ENCODE results near the genes AIDA and CAPN2.

- PRO-cap: unidirectional peak, plus-strand start at chr1:221335914
These were observed 405.8 kb downstream of the DUSP10 start for GRCh38 chr1:221335785-221336723.

DNA sequence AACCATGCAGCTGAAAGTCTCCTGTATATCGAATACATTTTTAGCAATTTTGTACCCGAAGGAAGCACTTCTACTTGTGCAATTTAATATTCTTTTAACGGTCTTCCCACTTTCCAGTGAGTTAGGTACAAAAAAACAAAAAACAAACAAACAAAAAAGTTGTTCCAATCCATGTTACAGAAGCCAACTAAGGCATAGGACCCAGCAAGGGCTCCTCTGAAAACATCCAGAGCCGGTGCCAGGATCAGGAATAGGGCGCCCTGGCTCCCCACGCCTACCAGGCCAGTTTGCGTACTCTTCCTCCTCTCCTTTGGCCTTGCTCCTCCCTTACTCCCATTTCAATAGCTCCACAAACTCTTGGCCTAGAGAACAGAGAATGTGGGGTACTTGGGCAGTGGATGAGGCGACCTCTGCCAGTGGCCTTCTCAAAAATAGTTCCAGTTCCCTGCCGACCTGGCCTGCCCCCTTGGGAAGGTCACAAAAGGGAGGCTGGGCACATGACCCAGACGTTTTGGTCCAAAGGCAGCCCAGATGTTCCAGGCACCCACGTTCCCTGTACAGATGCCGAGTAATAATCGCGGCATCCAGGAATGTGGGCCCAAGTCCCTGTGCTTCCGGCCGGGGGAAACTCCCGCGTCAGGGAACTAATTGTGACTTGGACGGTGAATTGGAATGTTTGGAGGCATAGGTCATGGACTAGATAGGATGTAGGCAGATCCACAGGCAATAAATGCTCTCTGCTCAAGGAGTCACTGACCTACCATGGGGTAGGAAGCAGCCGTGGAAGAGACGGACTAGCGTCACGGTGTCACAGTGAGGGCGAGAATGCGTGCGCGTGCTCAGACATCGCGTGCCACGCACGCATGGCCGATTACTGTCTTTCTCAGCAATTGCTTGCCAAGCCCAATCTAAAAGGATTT lies 178.6 kb downstream of the DUSP10 start:
- PRO-cap: no peak

GRCh38 chr1:221698841-221699407 lies 43.0 kb downstream of the DUSP10 start:
- PRO-cap: no peak

- PRO-cap: no peak
These were observed 40.2 kb downstream of the DUSP10 start for GRCh38 chr1:221701574-221702214.

DNA sequence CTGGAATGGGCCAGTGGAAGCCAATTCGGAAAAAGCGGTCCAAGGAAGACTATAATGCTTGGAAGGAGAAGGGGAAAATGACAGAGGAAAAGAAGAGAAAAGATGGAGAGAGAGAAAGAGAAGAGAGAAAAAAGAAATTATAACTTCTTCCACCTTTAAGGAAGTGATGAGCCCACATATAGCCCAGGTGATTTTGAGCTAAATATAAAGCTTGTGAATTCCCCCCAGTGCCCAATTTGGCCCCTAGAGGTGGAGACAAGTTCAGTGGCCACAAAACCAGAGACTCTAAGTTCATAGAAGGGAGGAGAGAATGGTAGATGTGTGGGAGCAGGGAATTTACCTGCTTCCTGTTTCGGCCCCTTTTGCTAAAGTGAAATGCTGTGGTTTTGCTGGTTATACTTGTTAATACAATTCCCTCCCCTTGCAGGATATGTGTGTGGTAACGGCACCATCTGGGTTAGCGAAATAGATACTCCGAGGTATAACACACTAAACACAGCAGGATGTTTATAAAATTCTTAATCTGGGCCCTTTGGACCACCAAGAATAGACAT lies 35.8 kb upstream of the DUSP10 start:
- PRO-cap: no peak

- PRO-cap: no peak
These were observed 67.7 kb upstream of the DUSP10 start for GRCh38 chr1:221809529-221809969.

GRCh38 chr1:221937611-221937996 lies 195.7 kb upstream of the DUSP10 start:
- PRO-cap: no peak

- PRO-cap: no peak
These were observed 320.0 kb upstream of the DUSP10 start for GRCh38 chr1:222061620-222062571.

- PRO-cap: no peak
These were observed 329.3 kb upstream of the DUSP10 start for GRCh38 chr1:222071137-222071649.

DNA sequence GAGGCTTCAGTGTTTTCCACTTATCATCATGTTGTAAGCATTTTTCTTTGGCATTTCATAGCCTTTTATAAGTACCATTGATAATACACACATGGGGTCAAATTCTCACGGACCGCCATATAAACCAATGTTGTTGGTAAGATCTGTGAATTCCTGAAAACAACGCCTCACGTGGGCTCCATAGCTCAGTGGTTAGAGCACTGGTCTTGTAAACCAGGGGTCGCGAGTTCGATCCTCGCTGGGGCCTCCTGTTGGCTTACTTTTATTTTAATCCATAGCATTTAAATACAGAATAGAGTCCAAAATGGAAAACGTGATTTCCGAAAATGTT lies 83.1 kb downstream of the HHIPL2 start:
- PRO-cap: no peak

DNA sequence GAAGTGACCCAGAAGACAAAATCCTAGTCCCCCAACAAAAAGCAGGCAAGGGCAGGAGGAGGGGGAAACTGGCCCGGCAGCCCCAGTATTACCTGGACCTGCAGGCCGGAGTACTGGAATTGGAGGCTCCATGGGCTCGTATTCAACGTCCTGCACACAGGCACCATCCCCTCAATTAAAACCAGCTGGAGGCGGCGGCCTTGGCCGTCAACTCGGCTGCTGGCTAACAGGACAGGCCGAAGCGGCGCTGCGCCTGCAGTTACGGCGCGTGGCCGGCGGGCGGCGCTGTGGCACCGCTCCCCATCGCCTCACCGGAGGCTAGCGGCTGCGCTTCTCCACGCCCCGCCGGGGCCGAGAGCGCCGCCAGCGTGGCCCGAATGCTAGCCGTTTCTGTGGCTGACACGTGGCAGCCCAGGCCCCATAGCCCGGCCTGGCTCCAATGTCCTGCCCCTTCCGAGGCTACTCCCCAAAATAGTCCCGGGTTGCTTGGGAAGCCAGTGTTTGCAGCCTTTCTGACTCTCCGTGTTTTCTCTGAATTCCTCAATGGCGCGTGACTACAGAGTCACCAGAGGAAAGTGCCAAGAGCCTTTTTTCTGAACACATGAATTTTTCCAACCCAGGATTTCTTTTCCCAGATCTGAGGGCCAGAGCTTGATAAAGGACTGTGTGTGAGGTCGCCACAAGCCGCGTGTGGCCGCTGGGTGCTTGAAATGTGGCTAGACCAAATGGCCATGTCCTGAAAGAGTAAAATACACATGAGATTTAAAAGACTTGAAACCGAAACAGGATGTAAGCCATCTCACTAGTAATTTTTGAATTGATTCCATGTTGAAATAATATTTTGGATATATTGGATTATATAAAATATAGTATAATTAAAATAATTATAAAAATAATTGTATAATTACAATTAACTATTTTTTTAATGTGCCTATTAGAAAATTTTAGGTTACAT lies 82.4 kb downstream of the HHIPL2 start:
- PRO-cap: bidirectional peak, plus-strand start at position 497 of the sequence, minus-strand start at position 392 of the sequence

- PRO-cap: no peak
These were observed 8.3 kb upstream of the HHIPL2 start for GRCh38 chr1:222556096-222556748.

DNA sequence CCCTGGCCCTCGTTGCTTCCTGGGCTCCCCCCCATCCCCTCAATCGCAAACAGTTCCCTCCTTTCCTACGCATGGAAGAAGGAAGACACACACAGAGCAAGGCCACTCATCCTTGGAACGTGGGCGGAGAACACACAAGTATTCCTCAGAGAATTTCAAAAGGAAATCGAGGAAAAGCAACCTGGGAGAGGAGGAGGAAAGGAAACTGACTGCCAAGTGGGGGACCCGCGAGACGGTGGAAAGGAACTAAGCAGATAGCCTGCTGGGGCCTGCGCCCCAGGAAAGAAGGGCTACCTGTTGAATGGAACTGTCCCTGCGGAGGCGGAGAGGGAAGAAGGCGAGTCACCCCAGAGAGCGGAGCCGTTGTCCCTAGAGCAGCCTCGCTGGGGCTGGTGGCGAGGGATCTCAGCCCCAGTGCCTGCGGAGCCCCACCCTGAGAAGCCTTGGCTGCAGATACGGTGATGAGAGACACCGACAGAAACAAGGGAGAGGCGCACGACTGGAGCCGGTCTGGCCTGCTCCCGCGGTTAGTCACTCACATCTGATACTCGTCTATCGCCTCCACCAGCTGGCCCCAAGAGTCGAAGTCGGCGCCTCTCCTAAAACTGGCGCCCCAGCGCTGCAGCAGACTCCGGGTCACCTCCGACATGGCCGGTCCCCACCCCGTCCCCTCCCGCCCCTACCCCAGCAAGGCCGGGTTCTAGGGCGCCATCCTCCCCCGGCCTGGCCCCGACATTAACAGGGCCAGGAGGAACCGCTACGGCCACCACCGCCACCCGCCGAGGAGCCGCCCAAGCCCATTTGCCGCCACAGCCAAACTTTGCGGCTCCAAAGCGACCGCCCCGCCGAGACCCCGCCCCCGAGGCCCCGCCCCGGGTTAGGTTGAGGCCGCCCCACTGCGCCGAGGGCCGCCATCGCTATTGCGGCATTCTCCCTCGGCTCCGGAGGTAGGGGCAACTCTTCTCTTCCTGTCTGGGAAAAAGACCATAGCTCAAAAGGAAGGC lies at the start of gene AIDA:
Gene AIDA (minus strand): TSS at position 823 of the 1,004 bp plus-strand sequence.
- PRO-cap: bidirectional peak, plus-strand start at position 105 of the sequence, minus-strand start outside the sequence; bidirectional peak, plus-strand start at position 474 of the sequence, minus-strand start at position 501 of the sequence; unidirectional peak, minus-strand start at position 550 of the sequence; bidirectional peak, plus-strand start outside the sequence, minus-strand start at position 803 of the sequence

- PRO-cap: no peak
These were observed 142.4 kb downstream of the TLR5 start for GRCh38 chr1:223000560-223001158.

GRCh38 chr1:223142094-223142523 lies 939 bp downstream of the TLR5 start:
- PRO-cap: no peak

DNA sequence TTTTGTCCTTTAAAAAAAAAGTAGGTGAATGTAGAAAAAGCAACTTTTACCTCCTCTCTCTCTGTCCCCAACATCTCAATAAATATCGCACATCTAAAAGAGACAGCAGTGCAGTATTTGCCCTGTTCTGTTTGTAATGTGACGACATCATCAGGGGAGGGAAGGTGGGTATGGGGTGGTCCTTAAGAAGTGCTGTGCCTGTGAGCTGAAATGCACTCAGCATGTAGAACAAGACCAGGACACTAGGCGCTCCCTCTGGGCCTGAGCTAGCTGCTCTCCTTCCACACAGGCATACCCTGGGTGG lies 43.9 kb downstream of the SUSD4 start:
- PRO-cap: no peak

GRCh38 chr1:223712305-223713458 lies at the start of gene CAPN2:
Gene CAPN2, plus strand, starts transcription at chr1:223712539.
- PRO-cap: bidirectional peak, plus-strand start at chr1:223712539, minus-strand start at chr1:223712429; bidirectional peak, plus-strand start at chr1:223713009, minus-strand start at chr1:223713048

DNA sequence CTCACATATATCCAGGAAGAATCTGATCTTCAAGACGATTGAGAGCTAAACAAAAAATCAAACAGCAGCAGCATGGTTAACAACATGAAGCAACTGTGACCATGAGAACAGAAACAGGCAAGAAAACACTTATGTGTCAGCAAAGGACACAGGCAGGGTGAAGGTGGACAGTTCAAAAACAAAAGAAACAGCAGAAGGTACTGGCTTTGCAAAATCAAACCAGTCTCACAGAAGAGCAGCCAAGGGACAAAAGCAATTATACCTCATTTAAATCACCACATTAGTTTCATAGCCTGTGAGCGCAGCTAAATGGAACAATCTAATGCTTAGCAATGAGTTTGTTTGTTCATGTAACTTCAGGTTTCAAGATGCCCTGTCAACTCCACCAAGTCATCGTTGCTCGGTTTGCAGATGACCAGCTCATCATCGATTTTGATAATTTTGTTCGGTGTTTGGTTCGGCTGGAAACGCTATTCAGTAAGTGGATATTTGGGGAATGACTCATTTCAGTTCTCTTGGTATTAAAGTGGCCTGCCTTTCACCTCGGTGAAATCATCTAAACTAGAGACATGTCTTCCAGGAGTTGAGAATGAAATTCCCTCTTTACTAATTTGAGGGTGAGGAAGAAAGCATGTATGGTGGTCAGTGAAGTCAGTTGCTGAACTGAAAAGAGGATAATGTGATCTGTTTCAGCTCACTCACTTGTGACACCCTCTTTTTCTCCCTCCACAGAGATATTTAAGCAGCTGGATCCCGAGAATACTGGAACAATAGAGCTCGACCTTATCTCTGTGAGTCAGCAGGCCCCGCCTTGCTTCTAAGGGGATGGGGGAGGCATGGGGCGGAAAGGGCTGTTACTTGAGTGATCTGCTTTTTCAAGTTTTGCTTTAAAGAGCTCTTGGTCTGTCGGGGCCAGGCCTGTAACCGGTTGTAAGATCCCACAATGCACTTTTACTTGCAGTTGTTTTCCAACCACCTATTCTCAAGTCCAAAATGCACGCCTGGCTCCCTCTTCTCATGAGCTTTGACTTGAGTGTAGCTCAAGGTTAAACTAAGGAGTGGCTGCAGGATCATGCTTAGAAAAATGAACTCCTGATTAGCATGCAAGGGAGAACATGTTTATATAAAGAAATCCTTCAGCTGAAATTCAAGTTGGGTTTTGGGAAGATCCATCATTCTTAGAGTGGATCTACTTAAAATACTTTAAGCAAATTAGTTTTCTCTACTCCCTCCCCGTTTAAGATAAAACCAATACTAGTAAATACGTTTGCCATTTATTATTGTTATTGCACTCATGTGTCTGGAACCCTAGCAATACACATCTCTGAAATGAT lies 59.6 kb downstream of the CAPN2 start:
- PRO-cap: no peak

GRCh38 chr1:223774690-223775198 lies 62.4 kb downstream of the CAPN2 start:
- PRO-cap: no peak

GRCh38 chr1:223776221-223777088 lies 64.1 kb downstream of the CAPN2 start:
- PRO-cap: no peak

Measured in right common carotid artery plus branches (tissue), 1 donor.